Skeletal muscle tissue (tissue), 7 donors: ENCODE measurements around the genes C1D, PPP3R1 and PLEK.

- PRO-cap, 3 experiments: no peak in any of the 3 experiments
- RAMPAGE, long total RNA: no peak
- RRBS, 2 experiments: no CpG with 5 or more reads among the region's 11 CpGs
Observed at GRCh38 chr2:65031246-65032153, 24.7 kb upstream of the CEP68 start.

GRCh38 chr2:65040418-65040929 is 15.7 kb upstream of the CEP68 start:
- PRO-cap, 3 experiments: no peak in any of the 3 experiments
- RAMPAGE, long total RNA: no peak
- RRBS, 2 experiments: no CpG with 5 or more reads among the region's 9 CpGs

DNA sequence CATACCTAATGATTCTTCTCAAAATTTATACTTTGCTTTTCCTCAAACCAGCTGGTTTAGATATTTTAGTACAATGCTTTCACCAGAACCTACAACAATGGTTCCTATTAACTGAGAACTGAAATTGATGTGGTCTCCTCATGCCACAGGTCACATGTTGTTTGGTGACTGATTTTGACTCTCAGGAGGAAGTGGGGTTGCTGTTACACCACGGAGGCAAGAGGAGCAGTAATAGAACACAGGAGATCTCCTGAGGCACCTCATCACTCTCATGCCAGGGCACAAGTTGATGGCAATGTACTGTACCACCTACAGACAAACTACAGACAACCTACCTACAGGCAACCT is 3.0 kb upstream of the CEP68 start:
- PRO-cap, 3 experiments: no peak in any of the 3 experiments
- RAMPAGE, long total RNA: no peak
- RRBS, 2 experiments: no CpG with 5 or more reads among the region's 1 CpG

DNA sequence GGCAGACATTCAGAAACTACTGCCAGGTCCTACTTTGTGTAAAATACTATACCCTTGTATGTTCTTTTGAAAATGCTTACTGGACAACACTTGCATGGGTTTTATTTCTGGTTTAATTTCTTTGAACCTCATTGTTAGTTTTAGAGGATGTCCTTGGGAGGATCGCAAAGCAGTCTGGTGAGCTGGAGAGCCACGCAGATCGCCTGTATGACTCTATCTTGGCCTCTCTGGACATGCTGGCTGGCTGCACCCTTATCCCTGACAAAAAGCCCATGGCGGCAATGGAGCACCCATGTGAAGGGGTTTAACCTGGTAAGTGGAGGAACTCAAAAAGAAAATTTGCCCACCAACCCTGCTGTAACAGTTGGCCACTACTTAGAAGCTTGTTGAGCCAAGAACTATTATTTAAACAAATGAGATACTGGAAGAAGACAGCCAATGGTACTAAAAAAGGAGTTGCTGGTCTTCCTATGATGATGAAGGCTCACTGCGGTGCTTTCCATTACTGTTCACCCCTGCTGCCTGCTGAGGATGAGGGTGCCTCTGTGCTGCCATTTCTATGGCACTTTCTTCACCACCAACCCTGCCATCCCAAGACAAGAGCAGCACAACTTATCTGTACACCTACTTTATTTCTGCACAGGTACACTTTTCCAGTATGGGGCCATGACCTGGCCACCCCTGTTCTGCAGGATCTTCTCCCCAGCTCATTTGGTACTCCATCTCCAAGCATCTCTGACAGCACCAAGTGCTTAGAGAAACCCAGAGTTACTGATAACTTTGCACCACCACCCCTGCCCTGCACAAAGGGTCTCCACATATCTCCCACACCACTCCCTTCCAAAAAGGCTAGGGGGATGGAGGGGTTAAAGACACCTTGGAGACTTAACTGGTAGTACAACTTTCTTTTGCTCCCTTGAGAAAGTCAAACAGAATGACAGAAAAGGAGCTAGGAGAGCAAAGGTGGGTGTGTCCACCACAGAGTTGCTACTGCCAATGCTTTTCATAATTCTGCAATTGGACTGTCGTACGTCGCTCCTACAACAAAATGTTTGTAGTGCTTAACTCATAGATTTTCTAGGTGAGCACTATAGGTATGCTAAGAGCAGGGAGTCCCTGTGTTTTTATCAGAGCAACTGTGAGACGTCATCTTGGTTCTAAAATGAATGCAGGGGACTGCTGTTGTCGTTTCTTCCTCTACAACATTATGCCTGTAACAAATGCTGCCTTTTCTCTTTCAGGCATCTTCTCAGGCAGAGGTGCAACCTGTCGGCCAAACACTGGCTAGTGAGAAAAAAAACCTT is 26.6 kb downstream of the CEP68 start:
- PRO-cap, 3 experiments: no peak in any of the 3 experiments
- RAMPAGE, long total RNA: no peak
- RRBS, 2 experiments: no CpG with 5 or more reads among the region's 11 CpGs

GRCh38 chr2:65088851-65089285 is 32.7 kb downstream of the CEP68 start:
- PRO-cap, 3 experiments: no peak in any of the 3 experiments
- RAMPAGE, long total RNA: no peak
- RRBS, 2 experiments: no CpG with 5 or more reads among the region's 5 CpGs

DNA sequence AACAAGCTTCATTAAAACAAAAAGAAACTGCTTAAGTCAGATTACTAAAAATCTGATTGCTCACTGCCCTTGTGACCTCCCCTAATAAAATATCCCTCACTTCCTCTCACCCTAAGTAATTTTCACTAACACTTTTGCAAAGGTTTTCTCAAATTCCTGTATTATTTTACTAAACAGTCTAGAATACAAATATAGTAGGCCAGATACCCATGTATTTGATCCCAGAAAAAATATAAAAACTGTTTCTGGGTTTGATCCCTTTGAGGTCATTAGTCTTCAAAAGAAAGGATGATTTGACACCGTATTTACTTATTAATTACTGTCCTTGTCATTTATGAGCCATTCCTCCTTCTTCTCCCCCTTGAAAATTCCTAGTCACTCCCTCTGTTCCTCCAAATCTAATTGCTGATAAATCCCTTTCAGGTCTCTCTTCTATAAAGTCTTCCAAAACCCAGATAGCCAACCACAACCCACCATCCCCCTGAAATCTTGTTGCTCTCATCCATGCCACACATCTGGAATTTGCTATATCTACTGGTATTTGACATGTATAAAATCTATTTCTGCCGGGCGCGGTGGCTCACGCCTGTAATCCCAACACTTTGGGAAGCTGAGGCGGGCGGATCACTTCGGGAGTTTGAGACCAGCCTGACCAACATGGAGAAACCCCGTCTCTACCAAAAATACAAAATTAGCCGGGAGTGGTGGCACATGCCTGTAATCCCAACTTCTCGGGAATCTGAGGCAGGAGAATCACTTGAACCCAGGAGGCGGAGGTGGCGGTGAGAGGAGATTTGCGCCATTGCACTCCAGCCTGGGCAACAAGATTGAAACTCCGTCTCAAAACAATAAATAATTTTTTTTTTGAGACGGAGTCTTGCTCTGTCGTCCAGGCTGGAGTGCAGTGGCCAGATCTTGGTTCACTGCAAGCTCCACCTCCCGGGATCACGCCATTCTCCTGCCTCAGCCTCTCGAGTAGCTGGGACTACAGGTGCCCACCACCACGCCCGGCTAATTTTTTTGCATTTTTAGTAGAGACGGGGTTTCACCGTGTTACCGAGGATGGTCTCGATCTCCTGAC is 2.7 kb downstream of the RAB1A start:
- PRO-cap, 3 experiments: no peak in any of the 3 experiments
- RAMPAGE, long total RNA: no peak
- RRBS, 2 experiments: no CpG with 5 or more reads among the region's 26 CpGs

- PRO-cap, 3 experiments: peak in 3 of 3 experiments; most common minus-strand start chr2:65227599 (in 3)
- RAMPAGE, long total RNA: start-site peak on the minus strand at chr2:65227584-65227646, 32 and 5 reads in 2 replicates
- RRBS, 2 experiments: 2% methylated on average over 10 of the region's 32 CpGs
Observed at GRCh38 chr2:65227279-65227714, 334 bp upstream of the ACTR2 start.

GRCh38 chr2:65275059-65276200 is 47.8 kb downstream of the ACTR2 start:
- PRO-cap, 3 experiments: no peak in any of the 3 experiments
- RAMPAGE, long total RNA: no peak
- RRBS, 2 experiments: no CpG with 5 or more reads among the region's 5 CpGs

DNA sequence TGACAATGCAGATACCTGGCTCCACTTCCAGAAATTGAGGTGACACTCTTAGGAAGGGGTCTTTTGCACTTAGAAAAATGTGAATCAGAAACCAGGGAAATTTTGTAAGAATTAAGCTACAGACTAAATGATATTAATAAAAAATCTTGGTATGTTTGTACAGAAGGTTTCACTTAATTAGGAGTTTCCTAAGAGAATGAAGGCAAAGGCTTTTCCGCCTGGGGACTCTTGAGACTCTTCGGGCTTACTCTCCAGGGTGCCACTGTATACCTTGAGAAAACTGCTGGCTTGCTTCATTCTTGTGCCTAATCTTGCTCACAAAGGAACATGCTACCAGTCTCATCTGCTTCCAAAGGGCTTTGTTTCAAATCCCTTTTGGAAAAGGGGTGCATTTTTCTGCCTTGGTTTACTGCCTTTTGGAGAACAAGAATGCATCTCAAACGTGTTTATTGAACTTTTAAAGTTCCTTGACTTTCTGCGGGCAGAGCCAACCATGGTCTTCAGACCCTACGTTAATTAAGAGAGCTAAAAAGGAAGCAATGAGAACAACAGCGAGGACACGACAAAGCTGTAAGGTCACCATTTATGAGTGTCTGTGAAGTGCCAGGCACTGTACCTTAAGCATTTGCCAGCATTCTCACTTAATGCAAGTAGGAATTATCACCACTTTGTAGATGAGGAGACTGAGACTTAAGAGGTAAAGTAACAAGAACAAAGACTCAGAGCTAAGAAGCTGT is 49.6 kb downstream of the ACTR2 start:
- PRO-cap, 3 experiments: no peak in any of the 3 experiments
- RAMPAGE, long total RNA: no peak
- RRBS, 2 experiments: no CpG with 5 or more reads among the region's 7 CpGs

DNA sequence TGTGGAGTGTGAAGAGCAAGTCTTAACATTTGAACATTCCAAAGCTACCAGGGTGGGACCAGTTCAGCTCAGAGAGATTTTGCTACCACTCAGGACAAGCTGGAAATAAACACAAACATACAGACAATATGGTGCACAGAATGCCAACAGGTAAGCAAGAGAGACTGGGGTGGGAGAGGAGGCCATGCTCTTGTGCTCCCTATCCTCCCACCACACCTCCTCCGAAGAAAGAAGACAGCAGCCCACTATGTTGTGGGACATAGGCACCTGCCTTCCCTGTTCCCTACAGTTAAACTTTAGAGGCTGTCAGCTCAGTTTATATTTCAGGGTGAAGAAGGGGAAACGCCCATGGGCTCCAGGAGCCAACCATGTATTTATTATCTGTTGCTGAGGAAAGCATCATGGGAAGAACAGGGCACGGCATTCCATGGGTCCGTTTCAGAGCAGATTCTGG is 56.5 kb downstream of the SPRED2 start:
- PRO-cap, 3 experiments: no peak in any of the 3 experiments
- RAMPAGE, long total RNA: no peak
- RRBS, 2 experiments: no CpG with 5 or more reads among the region's 4 CpGs

GRCh38 chr2:65385344-65385712 is 47.1 kb downstream of the SPRED2 start:
- PRO-cap, 3 experiments: no peak in any of the 3 experiments
- RAMPAGE, long total RNA: no peak
- RRBS, 2 experiments: no CpG with 5 or more reads among the region's 5 CpGs

DNA sequence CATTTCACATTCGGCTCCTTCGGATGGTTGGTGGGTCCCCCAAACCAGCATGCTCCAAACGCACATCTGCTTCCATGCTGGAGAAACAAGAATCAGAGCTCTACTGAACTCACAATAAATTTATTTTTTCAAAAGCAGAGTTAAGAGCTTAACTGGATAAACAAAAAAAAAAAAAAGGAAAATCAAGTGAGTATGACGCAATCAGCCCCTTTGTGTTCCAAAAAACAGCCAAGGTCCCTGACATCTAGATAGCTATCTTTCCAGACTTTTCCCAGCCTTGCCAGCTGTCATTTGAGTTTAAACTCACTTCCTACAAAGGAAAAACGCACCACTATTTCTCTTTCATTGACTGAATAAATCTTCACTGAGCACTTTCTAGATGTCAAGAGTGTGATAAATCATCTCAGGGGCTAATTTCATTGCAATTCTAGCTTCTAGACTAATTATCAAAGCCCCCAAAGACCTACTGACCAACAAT is 290.0 kb downstream of the C1D start:
- PRO-cap, 3 experiments: no peak in any of the 3 experiments
- RAMPAGE, long total RNA: no peak
- RRBS, 2 experiments: no CpG with 5 or more reads among the region's 5 CpGs

DNA sequence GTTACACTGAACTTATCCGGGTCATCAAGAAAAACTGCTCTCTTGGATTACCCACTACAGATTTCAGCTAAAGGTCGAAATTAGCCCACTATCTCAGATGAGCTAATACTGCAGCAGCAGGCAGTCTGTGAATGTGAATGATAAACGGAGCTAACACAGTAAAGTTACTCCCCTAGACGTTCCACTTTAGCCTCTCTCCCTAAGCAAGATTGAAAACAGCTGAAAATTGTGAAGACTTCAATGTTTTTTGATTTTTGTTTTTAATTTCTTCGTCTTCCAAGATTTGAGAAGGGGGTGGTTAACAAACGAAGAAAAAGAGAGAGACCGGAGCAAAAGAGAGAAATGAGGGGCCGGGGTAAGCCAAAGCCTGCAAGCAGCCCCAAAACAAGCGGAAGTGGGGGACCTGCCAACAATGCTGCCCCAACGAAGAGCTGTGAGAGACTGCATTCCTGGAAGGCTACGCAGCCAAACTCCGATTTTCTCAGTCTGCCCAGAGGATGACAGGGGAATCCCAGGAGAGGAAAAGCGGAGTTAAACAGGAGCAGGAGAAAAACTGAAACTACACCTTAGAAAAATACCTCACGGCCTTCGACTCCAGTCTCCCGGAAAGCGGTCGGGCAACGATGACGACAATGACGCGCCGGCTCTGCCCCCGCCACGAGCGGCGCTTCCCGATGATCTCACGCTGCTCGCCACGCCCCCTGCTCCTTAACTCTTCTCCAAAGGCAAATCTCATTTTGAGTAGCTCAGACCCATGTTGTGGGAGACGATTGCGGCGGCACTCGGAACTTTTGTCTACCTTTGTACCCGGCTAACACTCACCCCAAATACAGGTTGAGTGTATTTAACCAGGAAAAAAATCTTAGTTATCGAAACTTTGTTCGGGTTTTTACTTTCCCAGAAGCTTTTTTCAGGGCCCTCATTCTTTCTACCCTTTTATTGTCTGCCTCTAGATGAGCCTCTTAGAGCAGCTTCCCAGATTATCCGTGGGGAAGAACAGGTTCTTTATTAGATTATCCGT is at the start of gene C1D:
TSS of gene C1D (minus strand) at position 625 of the 1,021 bp plus-strand sequence.
- PRO-cap, 3 experiments: peak in 3 of 3 experiments; most common plus-strand start position 749 of the sequence (in 3); most common minus-strand start position 625 of the sequence (in 2)
- RAMPAGE, long total RNA: start-site peak on the minus strand centred at position 610 of the sequence, 12 bp wide, 147 and 33 reads in 2 replicates
- RRBS, 2 experiments: no CpG with 5 or more reads among the region's 40 CpGs

GRCh38 chr2:68252305-68252939 is at the start of gene PPP3R1:
Gene PPP3R1 (minus strand): TSS chr2:68252532.
- PRO-cap, 3 experiments: peak in 3 of 3 experiments; most common plus-strand start chr2:68252834 (in 3); most common minus-strand start chr2:68252497 (in 2)
- RAMPAGE, long total RNA: no peak
- RRBS, 2 experiments: 2% methylated on average over 53 to 58 of the region's 75 CpGs

- PRO-cap, 3 experiments: peak in 2 of 3 experiments; most common plus-strand start chr2:68365282 (in 2)
- RAMPAGE, long total RNA: start-site peak on the plus strand at chr2:68365282-68365289, 19 and 68 reads in 2 replicates
- RRBS, 2 experiments: 57 to 75% methylated on average over 2 of the region's 10 CpGs
Observed at GRCh38 chr2:68365062-68365694, at the start of gene PLEK. Gene PLEK (plus strand): TSS chr2:68365282.

DNA sequence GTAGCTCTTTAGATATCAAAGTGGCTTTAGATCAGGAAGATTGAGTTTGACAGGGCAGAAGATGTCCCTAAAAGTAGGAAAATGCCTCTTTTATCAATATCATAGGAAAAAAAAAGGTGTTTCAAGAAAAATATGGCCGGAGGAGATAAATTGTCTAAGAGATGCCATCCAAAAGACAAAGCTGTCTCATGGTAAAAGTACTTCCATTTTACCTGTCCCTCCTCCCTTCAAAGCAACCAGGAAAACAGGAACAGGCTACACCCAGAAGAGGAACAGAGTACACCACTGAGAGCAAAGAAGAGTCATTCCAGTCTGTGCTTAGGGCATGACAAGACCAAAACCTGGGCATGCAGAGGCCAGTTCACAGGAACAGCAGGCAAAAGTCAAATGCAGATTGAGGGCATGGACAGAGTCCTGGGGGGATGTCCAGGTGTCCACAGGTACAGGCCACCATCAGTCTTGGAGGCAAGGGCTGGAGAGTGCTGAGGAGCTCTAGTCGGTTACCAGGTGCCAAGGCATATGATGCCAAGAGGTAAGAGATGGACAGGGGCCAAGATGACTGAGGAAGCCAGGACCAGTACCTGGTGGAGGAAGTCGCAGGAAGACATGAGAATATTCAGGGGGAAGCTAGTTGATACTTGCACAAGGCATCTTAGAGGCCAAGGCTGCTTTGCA is 23.7 kb downstream of the PLEK start:
- PRO-cap, 3 experiments: no peak in any of the 3 experiments
- RAMPAGE, long total RNA: no peak
- RRBS, 2 experiments: no CpG with 5 or more reads among the region's 3 CpGs

- PRO-cap, 3 experiments: no peak in any of the 3 experiments
- RAMPAGE, long total RNA: no peak
- RRBS, 2 experiments: no CpG with 5 or more reads among the region's 6 CpGs
Observed at GRCh38 chr2:68389304-68389827, 24.3 kb downstream of the PLEK start.

DNA sequence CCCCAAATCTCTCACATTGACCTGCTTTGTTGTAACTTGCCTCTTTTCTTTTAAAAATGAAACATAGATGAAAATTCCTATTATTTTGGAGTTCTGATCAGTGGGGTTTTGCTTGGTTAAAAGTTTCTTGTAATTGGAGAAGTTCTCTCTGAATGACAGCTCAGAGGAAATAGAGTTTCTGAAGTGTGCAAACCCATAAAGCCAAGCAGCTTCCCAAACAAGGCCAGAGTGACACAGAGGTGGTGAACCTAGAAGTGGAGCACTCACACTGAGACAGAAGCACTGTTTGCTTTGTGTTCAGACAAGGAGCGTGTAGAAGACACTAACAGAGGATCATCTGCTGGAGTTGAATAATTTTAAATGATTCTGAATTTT is 49.2 kb downstream of the FBXO48 start:
- PRO-cap, 3 experiments: no peak in any of the 3 experiments
- RAMPAGE, long total RNA: no peak
- RRBS, 2 experiments: no CpG with 5 or more reads among the region's 1 CpG

- PRO-cap, 3 experiments: no peak in any of the 3 experiments
- RAMPAGE, long total RNA: no peak
- RRBS, 2 experiments: no CpG with 5 or more reads among the region's 2 CpGs
Observed at GRCh38 chr2:68420130-68420560, 46.9 kb downstream of the FBXO48 start.

- PRO-cap, 3 experiments: no peak in any of the 3 experiments
- RAMPAGE, long total RNA: no peak
- RRBS, 2 experiments: no CpG with 5 or more reads among the region's 2 CpGs
Observed at GRCh38 chr2:68577332-68578023, 65.9 kb upstream of the PROKR1 start.